Ascending aorta (tissue), 1 donor: ENCODE measurements around a stretch of chr15.

- PRO-cap: no peak
Measured at GRCh38 chr15:96983973-96984939, 653.8 kb downstream of the NR2F2 start.

- PRO-cap: no peak
Measured at GRCh38 chr15:97970994-97971696, 10.6 kb downstream of the ARRDC4 start.

GRCh38 chr15:98745087-98745993, 97.0 kb downstream of the IGF1R start:
- PRO-cap: no peak

DNA sequence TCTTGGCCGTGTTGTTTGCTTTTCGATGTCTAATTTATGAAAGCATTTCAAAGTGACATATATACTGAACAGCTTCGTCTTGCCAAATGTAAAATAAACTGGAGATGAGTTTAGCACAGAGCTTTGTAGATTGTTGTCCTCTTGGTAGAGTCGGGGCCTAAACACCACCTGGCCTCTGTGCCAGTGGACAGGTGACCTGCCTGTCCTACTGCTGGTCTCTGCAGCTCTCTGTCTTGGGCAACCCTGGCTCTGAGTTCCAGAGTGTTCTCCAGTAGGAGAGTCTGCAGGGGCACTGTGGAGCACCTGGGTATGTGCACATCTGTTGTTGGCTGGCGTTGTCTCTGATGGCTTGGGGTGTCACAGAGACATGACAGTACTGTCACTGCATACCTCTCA, 112.6 kb downstream of the IGF1R start:
- PRO-cap: no peak

- PRO-cap: no peak
Measured at GRCh38 chr15:98785502-98786695, 137.6 kb downstream of the IGF1R start.

DNA sequence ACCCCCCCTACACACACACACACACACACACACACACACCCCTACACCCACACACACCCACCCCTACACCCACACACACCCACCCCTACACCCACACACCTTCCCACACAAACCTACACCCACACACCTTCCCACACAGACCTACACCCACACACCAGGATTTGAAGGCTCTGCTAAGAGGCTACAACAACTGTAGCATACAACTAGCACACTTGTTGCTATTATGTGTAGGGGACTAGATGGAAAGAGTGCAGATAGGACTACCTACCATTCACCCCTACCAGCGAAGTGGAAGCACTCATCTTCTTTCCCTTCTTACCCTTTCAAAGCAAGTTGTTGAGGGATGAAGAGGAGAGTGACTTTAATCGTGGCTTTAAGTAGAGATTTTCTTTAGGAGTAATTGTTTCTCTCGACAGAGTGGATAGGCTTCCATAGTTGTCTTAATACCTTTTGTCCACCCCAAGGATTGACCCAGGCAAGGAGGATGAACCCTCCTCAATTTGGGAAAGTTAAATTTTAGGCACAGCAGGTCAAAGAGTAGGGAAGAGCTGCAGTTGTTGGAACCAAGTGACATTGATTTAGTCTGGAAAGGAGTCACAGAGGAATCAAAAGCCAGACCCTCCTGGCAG, 172.4 kb downstream of the PGPEP1L start:
- PRO-cap: no peak

GRCh38 chr15:98854013-98855275, 153.1 kb downstream of the PGPEP1L start:
- PRO-cap: no peak

GRCh38 chr15:98866414-98867106, 141.0 kb downstream of the PGPEP1L start:
- PRO-cap: bidirectional peak, plus-strand start at chr15:98866694, minus-strand start at chr15:98866606

- PRO-cap: no peak
Measured at GRCh38 chr15:98874622-98875322, 132.8 kb downstream of the PGPEP1L start.

- PRO-cap: no peak
Measured at GRCh38 chr15:98896204-98897489, 110.9 kb downstream of the PGPEP1L start.

DNA sequence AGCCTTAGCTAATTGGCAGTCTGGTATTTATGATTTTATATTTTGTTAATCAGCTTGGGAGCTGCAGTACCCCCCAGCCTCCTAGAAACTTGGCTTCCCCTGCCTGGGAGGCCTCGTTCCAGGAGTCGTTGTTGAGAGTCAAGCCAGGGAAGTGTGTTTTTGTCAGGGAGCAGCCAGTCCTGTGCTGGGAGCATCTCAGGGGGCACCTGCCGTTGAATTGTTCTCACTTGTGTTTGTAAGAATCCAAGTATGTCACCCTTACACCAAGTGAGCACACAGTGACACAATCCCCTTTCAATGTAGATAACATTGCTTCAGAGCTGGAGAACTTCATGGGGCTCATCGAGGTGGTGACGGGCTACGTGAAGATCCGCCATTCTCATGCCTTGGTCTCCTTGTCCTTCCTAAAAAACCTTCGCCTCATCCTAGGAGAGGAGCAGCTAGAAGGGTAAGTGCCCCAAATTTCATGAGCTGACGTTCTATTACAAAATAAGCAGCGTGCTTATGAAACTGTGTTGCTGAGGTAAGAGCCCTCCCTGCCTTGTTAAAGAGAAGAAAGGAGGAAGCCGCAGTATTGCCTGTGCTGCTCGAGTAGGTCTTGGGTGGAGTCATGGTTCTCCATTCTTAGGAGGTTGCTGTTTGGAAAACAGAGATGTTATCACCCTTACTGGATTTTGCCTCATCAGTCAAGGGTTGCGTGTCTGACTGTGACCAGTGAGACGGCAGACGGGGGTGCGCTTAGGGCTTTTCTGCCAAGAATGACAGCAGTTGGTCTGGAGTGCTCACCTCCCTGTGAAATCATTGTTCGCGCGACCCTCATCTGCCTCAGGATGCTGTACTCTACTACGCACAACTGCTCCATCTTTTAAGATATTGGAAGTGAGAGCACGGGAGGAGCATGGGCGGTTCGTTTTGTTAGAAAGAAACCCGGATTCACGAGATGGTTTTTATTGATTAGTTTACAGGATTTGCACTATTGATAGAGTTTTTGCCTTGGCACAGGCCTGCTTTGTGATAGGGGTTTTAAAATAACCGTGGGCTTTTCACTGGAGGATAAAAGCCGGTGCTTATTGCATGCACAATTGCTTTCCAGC, 108.1 kb downstream of the PGPEP1L start:
- PRO-cap: no peak

DNA sequence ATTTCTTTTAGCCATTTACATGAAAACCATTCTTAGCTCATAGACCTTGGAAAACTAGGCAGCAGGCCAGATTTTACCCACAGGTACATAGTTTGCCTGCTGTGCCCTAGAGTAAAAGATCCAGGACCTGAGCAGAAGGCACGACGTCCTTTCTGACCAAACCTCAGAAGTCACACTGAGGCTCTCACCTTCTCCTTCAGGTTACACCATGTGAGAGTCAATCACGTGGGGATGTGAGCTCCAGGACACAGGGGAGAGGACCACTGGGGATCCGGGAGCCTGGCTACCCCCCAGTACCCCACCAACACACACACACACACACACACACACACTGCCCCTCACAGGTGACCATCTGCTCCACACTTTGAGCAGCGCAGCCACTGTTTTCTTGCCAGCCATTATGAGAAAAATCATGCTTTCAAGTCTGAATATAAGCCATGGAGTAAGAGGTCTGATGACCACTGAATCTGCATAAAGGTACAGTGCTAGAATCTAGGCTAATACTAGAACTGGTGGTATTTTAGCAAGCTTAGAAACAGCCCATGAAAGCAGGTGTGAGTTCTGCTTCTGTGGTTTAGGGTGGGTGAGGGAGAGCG, 55.5 kb downstream of the PGPEP1L start:
- PRO-cap: no peak

DNA sequence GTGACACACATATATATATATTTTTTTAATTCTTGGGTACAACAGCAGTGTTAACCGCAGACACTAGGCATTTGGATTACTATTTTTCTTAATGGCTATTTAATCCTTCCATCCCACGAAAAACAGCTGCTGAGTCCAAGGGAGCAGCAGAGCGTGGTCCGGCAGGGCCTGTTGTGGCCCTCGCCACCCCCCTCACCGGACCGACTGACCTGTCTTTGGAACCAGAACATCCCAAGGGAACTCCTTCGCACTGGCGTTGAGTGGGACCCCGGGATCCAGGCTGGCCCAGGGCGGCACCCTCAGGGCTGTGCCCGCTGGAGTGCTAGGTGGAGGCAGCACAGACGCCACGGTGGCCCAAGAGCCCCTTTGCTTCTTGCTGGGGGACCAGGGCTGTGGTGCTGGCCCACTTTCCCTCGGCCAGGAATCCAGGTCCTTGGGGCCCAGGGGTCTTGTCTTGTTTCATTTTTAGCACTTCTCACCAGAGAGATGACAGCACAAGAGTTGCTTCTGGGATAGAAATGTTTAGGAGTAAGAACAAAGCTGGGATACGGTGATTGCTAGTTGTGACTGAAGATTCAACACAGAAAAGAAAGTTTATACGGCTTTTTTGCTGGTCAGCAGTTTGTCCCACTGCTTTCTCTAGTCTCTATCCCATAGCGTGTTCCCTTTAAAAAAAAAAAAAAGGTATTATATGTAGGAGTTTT, 48.3 kb downstream of the PGPEP1L start:
- PRO-cap: no peak

DNA sequence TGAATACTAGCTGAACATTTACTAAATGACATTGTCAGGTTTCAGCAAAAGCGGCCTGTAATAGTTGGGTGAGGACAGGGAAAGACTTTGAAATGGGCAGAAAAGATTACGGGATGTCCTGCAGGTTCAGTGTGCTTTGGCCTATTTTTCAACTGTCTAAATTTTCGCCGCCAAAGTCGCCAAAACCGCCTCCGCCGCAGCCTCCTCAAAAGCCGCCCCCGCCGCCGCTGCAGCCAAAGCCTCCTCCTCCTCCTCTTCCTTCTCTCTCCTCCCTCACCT, 6.4 kb upstream of the PGPEP1L start:
- PRO-cap: no peak

GRCh38 chr15:99057419-99058428, 47.2 kb upstream of the SYNM start:
- PRO-cap: unidirectional peak, plus-strand start at chr15:99057809

- PRO-cap: no peak
Measured at GRCh38 chr15:99058450-99058974, 46.4 kb upstream of the SYNM start.

DNA sequence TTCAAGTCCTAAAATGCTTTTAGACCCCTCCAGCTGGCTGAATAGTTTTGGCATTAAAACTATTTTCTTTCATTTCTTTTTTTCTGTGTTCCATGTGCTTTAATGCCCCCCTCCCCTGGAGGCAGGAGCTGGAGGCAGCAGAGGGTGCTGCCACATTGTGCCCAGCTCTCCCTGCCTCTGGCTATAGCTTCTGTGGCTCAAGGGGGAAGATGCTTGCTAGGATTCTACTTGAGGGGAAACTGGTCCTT, 3.9 kb downstream of the SYNM start:
- PRO-cap: no peak

DNA sequence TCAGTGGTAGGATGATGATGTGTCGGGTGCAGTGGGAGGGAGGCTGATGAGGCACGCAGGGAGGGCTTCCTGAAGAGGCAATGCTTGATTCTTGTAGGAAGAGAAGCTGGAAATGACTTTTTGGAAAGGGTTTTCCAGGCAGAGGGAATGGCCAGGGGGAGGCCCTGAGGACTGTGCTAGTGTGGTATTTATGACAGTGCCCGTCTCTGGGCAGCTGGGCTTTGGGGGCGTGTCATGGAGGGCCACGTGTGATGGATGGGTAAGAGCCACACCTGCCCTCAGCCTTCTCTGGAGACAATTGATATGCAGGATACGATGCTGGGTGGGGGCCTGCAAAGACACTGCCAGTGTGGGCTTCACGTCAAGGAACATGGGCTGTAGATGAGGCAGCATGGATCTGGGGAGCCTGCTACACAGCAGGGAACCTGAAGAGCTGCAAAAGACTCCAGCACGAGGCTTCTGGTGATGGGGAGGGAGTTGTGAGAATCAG, 15.4 kb downstream of the SYNM start:
- PRO-cap: no peak

DNA sequence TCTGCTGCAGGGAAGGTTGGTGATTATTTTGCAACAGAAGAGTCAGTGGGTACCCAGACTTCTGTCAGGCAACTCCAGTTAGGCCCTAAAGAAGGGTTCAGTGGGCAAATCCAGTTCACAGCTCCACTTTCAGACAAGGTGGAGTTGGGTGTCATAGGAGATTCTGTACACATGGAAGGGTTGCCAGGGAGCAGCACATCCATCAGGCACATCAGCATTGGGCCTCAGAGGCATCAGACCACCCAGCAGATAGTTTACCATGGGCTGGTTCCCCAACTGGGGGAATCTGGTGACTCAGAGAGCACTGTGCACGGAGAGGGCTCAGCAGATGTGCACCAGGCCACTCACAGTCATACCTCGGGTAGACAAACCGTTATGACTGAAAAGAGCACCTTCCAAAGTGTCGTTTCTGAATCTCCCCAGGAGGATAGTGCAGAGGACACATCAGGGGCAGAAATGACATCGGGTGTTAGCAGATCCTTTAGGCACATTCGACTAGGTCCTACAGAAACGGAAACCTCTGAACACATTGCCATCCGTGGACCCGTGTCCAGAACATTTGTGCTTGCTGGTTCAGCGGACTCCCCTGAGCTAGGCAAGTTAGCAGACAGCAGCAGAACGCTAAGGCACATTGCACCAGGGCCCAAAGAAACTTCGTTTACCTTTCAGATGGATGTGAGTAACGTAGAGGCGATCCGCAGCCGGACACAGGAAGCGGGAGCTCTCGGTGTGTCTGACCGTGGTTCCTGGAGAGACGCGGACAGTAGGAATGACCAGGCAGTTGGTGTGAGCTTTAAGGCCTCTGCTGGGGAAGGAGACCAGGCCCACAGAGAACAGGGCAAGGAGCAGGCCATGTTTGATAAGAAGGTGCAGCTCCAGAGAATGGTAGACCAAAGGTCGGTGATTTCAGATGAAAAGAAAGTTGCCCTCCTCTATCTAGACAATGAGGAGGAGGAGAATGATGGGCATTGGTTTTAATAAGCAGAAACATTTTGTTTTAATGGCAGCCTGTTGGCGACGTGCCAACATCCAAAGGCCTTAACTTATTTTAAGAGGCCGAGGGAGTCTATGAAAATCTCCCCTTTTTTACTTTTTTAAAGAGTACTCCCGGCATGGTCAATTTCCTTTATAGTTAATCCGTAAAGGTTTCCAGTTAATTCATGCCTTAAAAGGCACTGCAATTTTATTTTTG, 27.6 kb downstream of the SYNM start:
- PRO-cap: no peak

GRCh38 chr15:99306110-99306373, 54.8 kb downstream of the LRRC28 start:
- PRO-cap: no peak